ENCODE data around the genes ADPRS and COL8A2.

GRCh38 chr1:35555935-35556528 is 1.2 kb downstream of the KIAA0319L start:
- PRO-cap, 10 experiments = no peak in any of the 10 experiments

DNA sequence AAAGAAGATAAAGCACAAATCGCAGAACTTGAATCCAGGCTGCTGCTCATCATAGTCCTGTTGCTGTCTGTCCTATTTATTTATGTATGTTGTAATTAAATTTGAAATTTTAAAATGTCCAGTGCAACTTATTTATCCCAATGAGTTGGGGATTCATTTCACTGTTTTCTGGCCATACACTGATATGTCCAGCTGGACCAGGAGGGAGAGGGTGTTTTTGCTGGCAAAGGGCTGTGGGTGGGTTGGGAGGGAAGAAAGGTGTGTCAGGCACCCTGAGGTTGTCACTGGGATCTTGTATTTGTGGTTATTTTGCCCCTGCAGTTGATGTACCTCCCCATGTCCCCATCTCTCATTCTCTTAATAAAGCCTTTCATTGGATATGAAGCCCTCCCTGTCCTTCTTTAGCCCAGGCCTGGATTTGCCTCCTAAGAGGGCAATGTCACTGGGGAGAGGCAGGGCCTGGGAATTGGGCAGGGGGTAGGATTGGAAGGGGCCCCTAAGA is 22.2 kb downstream of the TFAP2E start:
- PRO-cap, 10 experiments = no peak in any of the 10 experiments

GRCh38 chr1:35708450-35709085 is 10.1 kb downstream of the C1orf216 start:
- PRO-cap, 10 experiments = no peak in any of the 10 experiments

DNA sequence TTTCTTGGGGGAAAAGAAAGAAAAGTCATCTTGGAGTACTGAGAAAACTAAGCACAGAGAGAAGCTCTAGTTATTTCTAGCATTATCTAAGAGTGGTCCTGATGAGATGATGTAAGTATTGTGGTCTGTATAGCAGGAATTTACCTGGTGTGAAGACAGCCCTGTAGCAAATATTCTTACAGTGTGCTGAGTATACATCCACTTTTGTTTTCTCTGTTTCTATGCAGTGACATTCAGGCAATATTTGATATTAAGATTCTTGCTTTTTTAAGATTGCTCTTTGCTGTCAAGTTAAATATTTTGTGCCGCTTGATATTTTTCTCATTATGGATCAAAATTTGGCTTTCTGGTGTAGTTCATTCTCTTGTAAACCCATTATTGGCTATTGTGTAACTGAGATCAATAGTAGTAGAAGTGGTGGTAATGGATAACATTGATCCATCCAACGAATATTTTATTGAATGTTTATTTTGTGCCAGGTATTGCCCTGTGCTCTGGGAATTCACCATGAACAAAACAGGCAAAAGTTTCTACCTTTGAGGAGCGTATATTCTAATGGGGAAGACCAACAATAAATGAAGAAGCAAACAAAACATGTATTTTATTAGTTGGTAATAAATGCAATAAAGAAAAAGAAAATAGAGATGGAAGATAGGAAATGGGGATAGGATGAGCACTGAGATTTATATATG is 9.8 kb downstream of the AGO4 start:
- PRO-cap, 10 experiments = no peak in any of the 10 experiments

- PRO-cap, 10 experiments = no peak in any of the 10 experiments
Observed at GRCh38 chr1:35886002-35886557, 3.1 kb downstream of the AGO1 start.

DNA sequence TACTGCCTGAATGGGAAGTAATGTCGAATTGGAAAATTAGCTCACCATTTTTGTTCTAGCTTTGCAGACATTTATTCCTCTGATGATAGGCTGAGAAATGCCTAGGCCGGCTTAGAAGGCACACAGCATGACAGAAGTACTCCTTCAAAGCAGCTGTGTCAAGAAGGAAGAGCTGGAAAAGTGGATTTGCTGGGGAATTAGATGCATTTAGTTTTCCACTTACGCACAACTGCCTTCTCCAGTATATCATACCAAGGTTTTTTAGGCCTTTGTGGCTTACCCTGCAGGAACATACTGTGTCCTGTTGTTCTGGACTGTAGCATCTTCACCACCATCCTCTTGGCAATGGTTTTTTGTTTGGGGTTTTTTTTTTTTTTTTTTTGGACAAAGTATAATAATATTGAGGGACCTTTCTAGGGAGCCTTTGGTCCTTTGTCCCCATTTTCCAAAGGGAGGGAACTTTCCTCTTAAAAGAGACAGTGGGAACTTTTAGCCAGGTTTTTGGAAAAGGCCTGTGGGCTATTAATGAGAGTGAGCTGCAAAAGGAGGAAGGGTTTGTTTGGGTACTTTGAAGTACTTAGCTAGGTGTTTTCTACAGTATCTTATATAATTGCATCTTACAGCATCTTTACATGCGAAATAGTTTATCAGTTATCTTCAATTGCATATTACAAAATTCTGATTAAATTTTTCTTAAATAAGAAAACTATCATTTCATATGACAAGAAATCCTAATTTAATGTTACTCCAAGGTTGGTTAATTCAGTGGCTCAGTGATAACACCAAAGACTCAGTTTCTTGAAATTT is 4.1 kb upstream of the AGO3 start:
- PRO-cap, 10 experiments = no peak in any of the 10 experiments

DNA sequence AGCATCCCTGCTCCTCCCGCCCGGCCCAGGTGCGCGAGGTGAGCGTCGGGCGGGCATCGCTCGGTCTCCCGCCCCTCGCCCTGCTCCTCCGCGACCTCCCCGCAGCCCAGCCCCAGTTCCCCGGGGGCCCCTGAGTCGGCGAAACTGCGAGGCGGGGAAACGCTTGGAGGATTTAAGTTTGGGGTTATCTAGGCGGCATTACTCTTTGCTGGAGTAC is 503 bp downstream of the AGO3 start:
- PRO-cap, 10 experiments = no peak in any of the 10 experiments

DNA sequence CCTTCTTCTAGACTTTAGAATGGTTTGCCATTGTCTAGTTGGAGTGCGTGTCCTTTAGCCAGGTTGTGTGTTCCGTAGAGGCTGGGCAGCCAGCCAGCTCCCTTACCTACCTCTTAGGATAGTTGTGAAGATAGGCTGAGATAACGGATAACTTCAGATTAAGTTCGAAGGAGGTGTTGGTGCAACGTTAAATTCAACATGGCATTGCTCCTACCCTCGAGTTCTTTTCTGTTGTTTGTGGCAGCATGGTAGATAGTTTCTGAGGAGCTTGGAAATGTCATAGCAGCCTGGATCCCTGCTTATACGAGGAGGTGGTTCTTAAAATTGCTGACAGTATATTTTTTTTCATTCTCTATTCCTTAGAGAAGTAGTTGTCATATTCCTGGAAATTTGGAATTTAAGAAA is 814 bp downstream of the AGO3 start:
- PRO-cap, 10 experiments = no peak in any of the 10 experiments

DNA sequence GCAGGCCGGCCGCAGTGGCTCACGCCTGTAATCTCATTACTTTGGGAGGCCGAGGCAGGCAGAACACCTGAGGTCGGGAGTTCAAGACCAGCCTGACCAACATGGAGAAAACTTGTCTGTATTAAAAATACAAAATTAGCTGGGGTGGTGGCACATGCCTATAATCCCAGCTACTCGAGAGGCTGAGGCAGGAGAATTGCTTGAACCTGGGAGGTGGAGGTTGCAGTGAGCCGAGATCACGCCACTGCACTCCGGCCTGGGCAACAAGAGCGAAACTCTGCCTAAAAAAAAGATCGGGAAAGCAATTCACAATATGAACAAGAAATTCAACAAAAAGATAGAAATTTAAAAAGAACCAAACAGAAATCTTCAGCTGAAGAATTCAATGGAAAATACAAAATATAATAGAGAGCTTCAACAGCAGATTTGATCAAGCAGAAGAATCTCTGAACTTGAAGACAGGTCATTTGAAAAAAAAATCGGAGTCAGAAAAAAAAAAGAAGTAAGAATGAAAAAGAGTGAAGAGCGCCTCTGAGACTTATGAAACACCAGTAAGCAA is 36.9 kb upstream of the TEKT2 start:
- PRO-cap, 10 experiments = no peak in any of the 10 experiments

- PRO-cap, 10 experiments = peak in 10 of 10 experiments; most common plus-strand start chr1:36088888 (in 6); most common minus-strand start chr1:36089047 (in 4)
Observed at GRCh38 chr1:36088201-36089546, at the start of gene ADPRS. Gene ADPRS, plus strand, starts transcription at chr1:36088892.

GRCh38 chr1:36124909-36126057 is at the start of gene COL8A2:
Gene COL8A2, minus strand, starts transcription at chr1:36125222.
- PRO-cap, 10 experiments = peak in 10 of 10 experiments; most common plus-strand start chr1:36125311 (in 4); most common minus-strand start chr1:36125222 (in 10)

DNA sequence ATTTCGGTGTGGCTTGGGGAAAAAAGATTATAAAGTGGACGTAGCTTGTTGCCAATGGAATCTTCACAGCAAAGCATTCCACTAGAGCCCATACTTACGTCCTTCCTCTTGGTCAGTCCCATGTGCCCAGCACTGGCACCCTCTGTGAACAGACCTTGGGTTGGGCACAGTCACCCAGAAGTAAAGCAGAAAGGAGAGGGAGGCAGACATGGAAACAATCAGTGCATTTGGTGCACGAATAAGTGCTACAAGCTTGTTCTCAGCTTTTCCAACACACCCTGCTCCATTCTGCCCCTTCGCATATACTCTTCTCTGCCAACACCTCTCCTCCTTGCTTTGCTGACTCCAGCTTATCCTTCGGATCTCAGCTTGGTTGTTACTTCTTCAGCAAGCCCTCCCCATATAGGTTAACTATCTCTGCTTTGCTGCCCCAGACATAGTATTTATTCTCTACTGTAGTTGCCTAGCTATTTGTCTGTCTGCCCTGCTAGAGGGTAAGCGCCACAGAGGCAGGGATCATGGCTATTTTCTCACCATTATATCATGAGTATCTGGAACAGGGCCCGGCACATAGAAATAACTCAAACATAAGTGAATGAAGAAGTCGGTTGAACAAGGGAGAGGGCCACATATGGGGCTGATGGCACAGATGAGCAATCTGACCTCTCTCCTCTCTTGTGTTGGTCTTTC is 14.5 kb downstream of the MAP7D1 start:
- PRO-cap, 10 experiments = no peak in any of the 10 experiments

DNA sequence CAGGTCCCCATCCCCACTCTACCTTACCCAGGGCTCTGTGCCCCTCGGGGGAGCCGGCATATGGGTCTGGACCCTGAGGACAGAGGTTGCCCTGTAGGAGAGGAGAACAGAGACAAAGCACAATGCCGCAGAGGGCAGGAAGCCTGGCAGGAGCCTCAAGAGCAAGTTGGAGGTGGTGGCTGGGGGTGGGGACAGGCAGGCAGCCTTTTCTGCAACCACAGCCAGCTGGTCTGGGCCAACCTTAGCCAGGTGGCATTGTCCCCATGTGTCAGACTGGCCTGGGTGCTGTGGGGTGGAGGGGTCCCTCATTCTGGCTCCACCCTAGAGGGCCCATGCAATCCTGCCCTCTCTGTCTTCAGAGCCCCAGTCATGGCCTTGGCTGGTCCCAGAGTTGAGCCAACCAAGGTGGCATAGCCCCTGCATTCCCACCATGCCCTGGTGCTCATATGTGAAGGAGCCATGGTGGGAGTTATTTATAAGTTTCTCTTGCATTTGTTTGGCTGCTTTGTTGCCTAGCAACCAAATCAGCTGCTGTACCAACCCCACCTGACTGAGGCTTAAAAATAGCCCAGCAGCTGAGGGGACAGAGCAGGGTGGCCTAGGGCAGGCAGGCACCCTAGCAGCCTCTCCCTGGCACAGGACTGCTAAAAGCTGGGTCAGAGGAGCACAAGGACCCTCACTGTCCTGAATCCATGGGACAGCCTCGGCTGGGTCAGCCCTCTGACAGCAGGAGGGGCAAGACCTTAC is 19.3 kb downstream of the MAP7D1 start:
- PRO-cap, 10 experiments = no peak in any of the 10 experiments

- PRO-cap, 10 experiments = no peak in any of the 10 experiments
Observed at GRCh38 chr1:36179480-36179969, 23.6 kb downstream of the MAP7D1 start.

GRCh38 chr1:36180067-36180583 is 24.2 kb downstream of the MAP7D1 start:
- PRO-cap, 10 experiments = no peak in any of the 10 experiments

DNA sequence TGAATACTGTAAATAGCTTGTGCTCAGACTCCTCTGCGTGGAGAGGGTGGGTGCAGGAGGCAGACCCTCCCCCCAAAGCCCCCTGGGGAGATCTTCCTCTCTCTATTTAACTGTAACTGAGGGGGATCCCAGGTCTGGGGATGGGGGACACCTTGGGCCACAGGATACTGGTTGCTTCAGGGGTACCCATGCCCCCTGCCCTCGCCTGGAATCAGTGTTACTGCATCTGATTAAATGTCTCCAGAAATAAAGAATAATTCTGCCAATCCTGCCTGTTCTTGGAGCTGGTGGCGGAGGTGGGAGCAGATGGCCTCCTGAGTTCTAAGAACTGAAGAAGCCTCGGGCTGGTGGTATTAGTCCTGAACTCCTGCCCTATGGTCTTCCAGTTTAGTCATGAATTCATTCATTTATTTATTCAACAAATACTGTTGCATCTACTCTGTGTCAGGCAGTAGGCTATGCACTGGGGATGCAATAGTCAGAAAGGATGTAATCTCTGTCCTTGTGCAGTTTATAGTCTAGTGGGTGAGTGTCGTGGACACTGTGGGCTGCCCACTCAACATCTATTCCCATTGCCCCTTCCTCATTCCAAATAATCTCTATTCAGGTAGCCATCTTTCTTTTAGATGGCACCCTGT is 24.7 kb downstream of the MAP7D1 start:
- PRO-cap, 10 experiments = no peak in any of the 10 experiments

DNA sequence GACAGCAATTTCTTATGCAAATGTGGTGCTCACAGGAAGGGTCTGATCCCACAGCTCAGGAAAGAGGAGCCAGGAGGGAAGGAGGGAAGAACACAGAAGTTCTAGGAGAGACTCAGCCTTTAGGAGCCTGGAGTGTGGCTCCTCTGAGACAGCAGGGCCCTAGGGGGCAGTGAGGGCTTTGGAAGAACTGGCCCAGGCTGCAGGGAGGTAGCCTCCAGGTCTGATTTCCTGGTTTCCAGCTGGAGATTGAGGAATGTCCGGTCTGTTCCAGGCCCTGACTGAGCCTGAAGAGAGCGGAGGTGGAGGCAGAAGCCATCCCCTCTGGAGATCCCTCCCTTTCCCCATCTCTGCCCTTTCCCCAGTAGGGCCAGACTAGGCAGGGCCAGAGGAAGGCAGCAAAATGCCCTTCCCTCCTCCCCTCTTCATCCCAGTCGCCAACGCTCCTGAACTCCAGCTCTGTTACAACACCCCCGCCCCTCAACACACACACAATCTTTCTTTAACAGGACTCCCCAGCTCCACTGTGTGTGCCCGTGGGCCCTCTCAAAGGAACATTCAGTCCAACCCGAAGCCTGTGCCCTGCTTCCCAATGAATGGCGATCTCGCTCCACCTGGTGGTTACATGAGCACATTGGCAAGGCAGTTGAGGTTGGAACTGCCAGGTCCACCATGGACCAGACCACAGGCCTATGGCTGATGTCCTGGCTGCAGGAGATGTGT is 31.9 kb downstream of the MAP7D1 start:
- PRO-cap, 10 experiments = peak in 1 of 10 experiments; most common minus-strand start position 286 of the sequence (in 1)

DNA sequence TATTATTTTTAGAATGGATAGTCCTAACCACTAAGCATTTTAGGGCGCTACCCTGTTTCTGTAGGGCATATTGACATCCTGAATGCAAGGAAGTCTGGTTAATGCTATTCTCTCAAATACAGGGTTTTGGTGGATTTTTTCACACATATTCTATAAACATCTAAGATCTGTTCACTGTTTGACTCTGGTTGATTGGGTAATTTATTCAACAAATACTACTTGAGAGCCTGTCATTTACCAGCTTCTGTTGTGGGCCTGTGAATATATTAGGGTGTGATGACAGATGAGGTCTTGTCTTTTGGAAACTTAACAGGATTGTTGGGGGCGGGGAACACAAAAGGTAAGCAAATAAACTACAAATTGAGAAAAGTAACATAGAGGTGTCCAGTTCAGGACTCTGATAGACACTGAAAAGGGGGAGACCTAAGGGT is 2.3 kb downstream of the THRAP3 start:
- PRO-cap, 10 experiments = no peak in any of the 10 experiments

- PRO-cap, 10 experiments = peak in 1 of 10 experiments; most common plus-strand start chr1:36228680 (in 1)
Observed at GRCh38 chr1:36228544-36228875, 4.3 kb downstream of the THRAP3 start.

- PRO-cap, 10 experiments = no peak in any of the 10 experiments
Observed at GRCh38 chr1:36243188-36243766, 19.0 kb downstream of the THRAP3 start.

All from Metastatic Breast Carcinoma in the Brain (tissue), 10 donors.